ENCODE measurements around the genes MLLT3, IFNA16, IFNA5, IFNA1, TUSC1 and EQTN.

- PRO-cap: bidirectional peak, plus-strand start at chr9:20622717, minus-strand start at chr9:20622495
Measured at GRCh38 chr9:20622280-20623040, at the start of gene MLLT3. Gene MLLT3 (minus strand): TSS chr9:20622499.

DNA sequence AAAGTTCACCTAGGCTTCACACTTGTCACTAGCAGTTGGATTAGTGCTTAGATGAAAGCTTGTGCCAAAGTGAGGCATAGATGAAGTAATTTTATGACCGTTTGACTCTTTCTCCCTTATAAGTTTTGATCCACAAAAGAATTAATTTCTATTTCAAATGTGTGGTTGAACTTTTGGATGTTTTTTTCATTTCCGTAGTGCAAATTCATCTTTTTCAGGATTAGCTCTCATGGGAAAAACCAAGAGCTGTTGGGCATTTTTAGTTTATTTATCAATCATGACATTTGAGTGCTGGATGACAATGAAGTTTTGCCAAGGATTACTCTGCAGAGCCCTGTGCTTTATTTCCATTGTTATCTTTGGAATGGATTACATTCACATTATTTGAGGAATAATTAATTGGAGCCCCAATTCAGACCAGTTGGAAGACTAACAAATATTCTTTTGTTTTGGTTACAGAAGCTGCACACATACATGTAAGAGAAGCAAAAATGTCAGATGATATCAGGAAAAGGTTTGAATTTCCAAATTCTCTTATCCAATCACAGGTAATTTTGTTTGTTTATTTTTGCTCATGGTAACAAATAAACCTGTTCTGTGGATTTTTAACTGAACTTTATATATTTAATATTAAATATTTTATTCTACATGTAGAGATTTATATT lies 30.9 kb downstream of the FOCAD start:
- PRO-cap: no peak

DNA sequence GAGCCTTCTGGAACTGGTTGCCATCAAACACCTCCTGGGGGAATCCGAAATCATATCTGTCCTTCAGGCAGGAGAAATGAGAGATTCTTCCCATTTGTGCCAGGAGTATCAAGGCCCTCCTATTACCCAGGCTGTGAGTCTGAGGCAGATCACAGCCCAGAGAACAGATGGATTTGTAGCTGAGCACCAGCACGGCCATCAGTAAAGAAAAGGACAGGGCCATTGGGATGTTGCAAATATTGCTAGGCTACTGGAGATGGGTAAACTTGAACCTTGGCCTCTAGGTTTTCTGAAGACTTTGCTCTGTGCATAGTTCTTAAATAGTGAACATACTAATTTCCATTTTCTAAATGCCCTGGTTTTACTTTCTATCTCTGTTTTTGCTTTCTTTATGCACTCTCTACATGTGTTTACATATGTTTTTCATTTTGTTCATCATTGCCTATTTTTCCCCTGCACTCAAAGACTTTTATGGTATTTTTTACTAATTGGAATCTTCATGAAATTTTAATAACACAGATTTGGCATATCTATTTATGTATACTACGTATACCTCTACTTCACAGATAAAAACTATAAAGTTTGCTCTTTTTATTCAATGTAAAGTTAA lies at the start of gene IFNA16:
Gene IFNA16, minus strand, starts transcription at position 229 of the 610 bp plus-strand sequence.
- PRO-cap: no peak

- PRO-cap: no peak
Measured at GRCh38 chr9:21305056-21305676, at the start of gene IFNA5. Gene IFNA5 (minus strand): TSS chr9:21305313.

GRCh38 chr9:21440266-21440644 lies at the start of gene IFNA1:
Gene IFNA1 (plus strand): TSS chr9:21440439.
- PRO-cap: no peak

- PRO-cap: no peak
Measured at GRCh38 chr9:21526943-21527878, 45.1 kb upstream of the IFNE start.

DNA sequence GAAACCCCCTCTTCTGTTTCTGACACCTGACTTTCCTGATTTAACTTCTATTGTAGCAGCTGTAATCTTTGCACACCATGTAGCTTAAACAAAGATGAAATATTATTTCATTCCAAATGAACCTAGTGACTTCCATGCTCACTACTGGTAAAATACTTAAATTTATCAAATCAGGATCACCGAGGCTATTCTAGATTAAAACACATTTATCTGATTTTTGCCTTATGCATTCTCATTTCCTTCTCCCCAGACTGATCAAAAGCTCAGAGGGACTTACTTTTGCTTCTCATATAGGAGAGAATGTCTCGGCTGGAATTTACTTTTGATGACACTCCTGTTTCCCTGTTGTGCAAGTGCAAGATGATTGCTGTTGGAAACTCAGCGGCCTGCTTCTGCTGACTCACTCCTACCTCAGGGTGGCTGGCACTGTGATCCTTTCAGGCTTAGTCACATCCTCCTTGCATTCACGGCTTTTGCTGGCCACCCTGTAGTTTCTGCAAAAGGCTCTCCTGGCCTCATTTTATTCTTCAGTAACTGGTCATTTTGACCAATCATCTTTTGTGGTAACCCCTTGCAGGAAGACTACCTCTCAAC lies 109.4 kb upstream of the IFNE start:
- PRO-cap: no peak

- PRO-cap: no peak
Measured at GRCh38 chr9:21843617-21843907, 41.1 kb downstream of the MTAP start.

DNA sequence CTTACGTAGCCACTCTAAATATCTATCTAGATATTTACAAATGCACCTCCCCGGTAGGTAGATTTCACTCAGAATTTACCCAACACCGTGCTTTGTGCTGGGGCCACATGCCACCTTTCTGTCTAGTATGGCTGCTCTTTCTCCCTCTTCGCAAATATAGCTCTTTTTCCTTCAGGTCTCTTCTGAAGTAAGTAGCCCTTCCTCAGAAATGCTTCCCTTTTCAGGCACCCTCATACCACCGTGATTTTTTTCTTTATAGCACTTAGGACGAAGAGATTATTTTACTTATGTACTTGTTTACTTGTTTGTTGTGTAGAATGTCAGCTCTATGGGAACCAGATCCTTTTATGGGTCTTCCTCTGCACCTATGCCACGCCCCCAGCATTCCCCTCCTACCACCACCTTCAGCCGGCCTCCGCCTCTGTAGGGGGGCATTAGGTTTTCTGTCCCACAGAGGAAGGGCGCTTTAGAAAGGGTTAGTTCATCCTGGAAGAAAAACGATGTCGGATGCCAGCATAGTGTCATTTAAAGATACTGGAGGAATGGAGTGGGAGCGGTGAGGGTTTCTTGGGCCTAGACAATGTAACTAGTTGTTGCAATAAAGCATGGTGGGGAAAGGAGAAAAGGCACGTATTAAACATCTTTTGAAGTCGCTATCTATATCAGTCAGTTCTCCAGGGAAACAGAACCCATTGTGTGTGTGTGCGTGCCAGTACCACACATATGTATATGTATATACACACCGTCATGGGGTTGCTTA lies 12.6 kb downstream of the CDKN2B start:
- PRO-cap: no peak

- PRO-cap: no peak
Measured at GRCh38 chr9:22646092-22646446, 199.4 kb downstream of the DMRTA1 start.

GRCh38 chr9:23437321-23437576 lies 388.8 kb downstream of the ELAVL2 start:
- PRO-cap: no peak

- PRO-cap: bidirectional peak, plus-strand start at chr9:25678376, minus-strand start at chr9:25678275
Measured at GRCh38 chr9:25677747-25678950, at the start of gene TUSC1. Gene TUSC1 (minus strand): TSS chr9:25678444.

DNA sequence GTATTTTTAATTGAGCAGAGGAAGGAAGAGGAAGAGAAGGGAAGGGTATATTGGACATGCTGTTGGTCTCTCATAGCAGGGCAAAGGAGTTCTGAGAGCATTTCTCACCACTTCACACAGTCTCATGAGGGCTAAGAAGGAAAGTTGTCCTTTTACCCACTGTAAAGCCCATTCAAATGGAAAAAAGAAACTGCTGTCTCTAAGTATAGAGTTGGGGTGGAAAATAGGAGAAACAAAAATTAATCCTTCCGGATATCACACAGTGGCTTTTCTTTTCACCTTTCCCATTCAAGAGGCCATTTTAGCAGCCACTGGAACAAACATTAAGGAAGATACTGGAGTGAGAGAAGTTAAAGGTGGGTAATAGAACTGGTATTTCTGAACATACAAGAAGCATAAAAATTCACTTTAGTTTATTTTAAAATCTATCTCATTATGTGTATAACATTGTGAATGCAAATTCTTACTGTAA lies 377.3 kb upstream of the TUSC1 start:
- PRO-cap: no peak

GRCh38 chr9:27183879-27184408 lies 74.9 kb downstream of the TEK start:
- PRO-cap: no peak

DNA sequence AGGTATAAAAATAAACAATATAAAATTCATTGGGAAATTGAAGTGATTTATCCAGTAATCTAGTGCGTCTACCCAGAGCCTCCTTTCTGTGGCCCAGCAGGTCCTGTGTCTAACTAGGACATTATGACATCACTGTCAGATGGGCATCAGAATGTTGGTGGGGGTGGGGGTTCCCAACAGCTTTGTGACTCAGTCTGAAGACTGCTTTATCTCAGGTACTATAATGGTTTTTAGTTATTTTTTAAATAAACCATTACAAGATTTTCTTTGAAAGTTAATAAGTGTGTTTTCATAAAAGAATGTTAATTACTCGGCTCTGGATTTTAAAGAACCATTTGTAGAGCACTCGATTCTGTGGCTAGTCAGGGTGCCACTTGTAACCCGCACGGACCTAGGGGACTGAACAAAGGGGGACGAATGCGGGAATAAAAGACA lies at the start of gene EQTN:
Gene EQTN, minus strand, starts transcription at position 125 of the 435 bp plus-strand sequence.
- PRO-cap: no peak

DNA sequence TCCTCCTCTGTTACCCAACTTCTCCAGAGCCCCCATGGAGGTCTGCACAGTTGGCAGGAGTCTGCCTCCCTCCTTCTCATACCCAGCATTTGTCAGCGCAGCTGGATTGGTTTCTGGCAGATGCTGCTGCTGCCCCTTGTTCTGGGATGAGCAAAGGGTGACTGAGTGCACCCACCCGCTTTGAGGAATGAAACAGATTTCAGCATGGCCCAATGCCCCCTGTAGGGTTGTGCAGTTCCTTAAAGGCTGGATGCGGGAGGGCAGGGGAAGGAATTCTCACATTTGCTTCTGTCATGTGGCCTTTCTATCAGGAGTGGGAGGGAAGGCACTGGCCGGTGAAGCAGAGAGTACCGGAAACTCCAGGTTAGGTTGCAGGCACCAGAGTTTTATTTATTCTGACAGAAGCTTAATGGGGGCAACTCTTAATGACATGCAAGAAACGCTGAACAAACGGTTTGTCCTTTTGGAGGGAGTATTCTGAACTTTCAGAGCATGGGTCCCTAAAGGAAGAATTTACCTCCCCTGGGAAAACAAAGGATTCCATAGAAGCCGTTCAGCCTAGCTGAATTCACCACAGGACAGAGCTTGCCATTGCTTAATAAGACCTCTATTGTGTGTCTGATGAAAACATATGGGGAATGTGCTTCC lies 44.0 kb upstream of the EQTN start:
- PRO-cap: no peak

DNA sequence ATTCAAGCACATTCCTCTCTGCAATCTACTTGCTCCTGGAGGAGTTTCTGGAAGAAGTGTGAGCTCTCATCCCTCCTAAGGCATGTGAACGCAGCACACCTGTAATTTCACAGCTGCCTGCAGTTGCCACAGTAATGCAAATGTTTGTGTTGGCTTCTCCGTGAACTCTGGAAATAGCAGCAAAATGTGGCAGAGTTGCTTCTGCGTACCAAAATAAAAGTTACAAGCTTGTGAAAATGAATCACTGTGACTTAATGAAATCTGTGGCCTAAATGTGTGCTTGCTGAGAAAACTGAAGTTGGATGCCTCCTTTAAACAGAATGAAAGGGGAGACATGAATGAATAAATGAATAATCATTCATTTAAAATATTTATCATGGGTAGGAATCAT lies 89.9 kb upstream of the EQTN start:
- PRO-cap: no peak

GRCh38 chr9:27460271-27461230 lies 63.5 kb upstream of the IFNK start:
- PRO-cap: bidirectional peak, plus-strand start at chr9:27460791, minus-strand start at chr9:27460639

GRCh38 chr9:27533495-27534513 lies 4.2 kb upstream of the MOB3B start:
- PRO-cap: no peak

DNA sequence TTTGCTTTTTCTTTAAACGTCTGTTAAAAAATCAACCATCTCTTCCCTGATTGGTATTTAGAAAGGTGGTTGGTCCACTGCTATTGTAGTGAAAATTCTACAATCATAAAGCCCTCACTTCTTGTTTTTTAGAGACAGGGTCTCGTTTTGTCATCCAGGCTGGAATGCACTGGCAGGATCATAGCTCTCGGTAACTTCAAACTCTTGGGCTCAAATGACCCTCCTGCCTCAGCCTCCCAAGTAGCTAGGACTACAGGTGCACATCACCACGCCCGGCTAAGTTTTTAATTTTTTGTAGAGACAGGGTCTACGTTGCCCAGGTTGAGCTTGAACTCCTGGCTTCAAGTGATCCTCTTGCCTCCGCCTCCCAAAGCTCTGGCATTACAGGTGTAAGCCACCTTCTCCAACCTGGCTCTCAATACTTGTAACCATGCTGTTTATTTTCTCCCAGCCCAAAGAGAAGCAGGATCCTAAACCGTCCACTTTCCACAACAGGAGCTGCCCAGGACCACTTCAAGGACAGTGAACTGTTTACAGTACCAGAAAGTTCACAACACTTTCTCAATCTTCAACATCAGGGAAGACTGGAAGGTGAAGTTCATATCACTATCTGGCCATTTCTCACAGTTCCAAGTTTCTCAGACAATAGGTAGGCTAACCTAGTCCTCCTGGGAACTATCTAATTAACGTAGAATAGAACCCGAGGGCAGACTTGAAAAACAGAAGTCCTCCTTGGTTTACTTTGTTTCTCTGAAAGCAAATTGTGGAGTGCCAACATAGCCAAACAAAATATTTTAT lies 1.7 kb downstream of the C9orf72 start:
- PRO-cap: no peak

All from left colon (tissue), 1 donor.